ENCODE results near the genes MC5R and ABHD3.

DNA sequence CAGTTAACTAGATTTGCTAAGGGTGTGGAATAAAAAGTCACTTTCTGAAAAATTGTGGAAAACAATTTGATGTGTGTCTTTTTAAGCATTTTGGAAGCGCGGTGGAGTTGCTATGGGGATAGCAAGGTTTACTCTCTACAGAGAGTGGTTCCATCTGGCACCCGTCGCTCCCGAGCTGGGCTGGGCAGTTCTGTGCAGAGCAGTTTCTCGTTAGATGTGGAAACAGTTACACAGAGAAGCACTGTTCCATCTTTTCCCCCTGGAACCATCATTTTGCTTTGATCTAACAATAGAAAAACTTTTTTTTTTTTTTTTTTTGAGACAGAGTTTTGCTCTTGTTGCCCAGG lies 17.4 kb downstream of the LDLRAD4 start:
- RRBS = no CpG with 5 or more reads among the region's 6 CpGs

DNA sequence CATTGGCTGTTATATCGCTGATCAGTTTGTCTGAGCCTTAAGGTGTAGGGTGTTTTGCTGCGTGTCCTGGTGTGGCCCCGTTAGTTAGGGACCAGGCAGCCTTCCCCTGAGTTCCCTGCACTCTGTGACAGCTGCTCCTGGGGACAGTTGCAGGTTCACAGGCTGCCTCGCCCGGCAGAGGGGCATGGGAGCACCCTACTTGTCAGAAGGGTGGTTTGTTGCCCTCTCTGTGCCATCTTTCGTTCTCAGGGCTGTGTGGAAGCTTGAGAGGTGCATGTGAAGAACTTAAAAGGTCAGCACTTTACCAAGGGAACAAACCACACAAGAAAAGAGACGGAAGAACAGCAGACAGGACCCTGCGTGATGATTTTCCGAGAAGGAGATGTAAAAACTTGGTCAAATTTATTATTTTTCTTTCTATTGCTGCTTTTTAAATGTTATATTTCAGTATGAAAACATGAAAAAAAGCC lies 159.6 kb downstream of the LDLRAD4 start:
- RRBS = no CpG with 5 or more reads among the region's 9 CpGs

DNA sequence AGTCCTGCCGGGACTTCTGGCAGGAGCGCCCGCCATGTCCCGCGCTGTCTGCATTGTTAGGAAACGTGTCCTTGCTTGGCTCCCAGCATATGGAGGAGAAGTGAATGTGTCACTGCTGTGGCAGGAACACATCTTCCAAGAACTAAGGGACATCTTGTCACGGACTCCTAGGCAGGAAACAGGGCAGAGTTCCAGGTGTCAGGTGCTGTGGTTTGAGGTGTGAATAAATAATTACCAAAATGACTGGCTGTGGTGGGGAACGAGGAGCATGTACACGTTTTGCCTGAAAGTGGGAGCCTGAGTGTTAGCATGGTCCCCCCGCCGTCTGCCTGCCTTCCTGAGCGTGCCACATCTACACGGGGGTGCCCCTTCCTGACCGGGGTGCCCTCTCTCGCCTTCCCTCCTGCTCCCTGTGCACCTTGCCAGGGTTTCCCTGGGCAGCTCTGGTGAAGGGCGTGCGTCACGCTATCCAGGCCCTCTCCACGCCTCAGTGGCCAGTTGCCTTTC lies 237.5 kb downstream of the LDLRAD4 start:
- RRBS = no CpG with 5 or more reads among the region's 19 CpGs

DNA sequence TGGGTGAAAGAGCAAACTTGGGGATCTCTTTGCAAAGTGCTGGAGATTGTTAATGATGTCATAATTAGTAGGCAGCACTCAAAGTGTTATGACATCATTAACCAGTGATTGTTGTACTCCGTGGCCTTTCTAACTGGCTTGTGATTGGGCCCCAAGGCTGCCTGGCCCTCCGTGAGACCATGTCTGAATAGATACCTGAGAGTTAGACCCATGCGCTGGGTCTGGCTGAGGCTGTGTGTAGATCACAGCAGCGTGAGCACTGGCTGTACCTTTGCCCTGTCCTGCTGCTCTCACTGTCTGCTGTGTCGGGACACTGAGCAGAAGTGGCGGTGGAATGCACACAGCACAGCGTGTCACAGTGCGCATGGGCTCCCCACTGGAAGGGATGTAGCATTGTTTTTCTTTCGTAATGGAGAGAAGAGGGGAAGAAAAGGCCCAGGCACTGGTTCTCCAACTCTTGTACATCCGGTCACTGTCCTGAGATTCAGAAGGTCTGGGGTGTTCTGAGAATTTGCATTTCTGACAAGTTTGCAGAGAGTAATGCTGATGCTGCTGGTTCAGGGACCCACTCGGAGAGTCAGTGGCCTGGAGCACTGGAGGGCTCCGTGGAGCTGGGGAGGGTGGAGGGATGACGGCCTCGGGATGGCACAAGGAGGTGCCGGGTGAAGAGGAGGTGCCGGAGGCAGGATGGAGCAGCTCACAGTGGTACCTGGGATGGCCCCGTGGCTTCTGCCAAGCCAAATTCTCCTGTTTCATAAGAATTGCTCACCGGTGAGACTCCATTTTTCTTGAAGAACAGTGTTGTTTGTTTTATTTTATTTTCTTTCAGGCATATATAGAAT lies 252.7 kb downstream of the LDLRAD4 start:
- RRBS = 8% methylated on average over 5 of the region's 18 CpGs

DNA sequence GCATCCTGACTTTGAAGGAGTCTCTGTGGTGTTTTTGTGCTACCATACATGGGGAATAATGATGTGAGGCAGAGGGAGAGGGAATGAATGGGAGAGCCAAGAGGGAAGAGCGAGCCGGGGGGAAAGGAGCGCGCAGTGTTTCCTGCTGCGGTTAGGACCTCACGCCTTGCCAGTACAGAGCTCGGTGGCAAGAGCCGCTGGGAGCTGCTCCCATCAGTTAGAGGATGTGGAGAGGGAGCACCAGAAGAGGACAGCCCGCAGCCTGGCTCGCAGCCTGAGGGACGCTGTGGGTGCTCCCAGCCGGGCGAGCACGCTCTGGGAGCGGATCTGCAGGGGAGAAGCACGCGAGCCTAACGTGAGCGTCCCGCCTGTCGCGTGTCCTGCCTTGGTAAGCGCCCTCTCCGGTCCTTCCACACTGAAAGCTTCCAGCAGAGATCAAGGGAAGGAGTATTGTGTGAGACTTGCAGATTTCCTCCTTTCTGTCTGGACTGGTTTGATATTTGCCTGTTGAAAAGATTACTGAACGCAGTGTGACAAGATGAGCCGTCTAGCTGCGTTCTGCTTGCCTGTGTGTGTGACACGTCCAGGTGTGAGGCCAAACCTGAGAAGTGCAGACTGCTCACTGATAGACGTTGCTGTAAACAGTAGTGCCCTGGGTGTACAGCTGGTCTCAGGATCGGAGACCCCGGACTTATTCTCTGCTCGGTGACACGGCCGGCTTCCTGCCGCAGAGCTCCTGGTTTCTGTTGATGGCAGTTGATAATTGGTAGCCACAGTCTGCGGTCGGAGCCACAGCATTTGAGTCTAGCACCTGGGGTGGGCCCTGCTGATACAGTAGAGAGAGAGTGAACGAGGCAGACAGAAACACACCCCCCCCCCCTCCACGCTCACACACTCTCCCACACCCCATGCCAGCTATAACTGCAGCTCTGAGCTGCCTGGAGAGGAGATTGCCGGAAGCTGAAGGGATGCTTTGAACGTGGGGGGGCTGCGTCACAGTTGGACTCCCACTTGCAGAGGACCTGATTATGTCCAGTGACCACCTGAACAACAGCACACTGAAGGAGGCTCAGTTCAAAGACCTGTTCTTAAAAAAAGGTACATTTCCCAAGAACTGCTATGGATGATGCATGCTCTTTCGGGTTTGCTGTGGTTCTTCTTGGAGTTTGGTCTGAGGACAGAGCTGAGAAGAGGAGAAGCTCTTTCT lies 114.3 kb downstream of the FAM210A start:
- RRBS = 7% methylated on average over 8 of the region's 43 CpGs

DNA sequence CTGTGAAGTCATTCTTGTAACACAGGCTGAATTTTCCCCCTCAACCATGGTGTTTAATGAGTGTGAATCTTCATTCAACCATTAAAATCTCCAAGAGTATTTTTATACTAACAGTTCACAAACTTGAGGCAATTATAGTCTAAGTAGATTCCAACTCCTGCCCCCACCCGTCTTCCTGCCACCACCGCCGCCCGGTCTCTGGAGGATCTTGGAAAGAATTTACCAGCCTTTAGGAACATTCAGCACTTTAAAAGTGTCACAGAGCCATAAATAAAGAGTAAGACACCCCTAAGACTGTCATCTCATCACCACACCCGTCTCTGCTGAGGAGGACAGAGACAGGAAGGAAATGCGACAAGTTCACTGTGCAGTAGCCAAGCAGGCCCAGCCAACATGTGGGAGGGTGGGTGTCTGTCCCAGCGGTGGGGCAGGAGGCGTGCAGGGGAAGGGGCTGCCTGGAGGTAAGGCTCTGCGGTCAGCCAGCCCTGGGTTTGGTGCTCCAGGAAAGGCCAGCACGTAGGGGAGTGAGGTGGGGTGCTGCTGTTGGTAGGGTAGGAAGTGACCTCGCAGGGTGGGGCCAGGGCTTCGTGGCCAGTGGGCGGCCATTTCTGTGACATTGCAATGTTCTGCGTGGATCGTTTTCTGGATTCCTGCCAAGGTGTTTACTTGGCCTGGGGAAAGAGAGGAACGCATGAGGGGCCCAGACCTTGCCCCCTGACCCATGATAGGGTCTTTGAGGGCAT lies 111.6 kb downstream of the FAM210A start:
- RRBS = no CpG with 5 or more reads among the region's 16 CpGs

GRCh38 chr18:13647617-13648077 lies 78.7 kb downstream of the FAM210A start:
- RRBS = no CpG with 5 or more reads among the region's 4 CpGs

DNA sequence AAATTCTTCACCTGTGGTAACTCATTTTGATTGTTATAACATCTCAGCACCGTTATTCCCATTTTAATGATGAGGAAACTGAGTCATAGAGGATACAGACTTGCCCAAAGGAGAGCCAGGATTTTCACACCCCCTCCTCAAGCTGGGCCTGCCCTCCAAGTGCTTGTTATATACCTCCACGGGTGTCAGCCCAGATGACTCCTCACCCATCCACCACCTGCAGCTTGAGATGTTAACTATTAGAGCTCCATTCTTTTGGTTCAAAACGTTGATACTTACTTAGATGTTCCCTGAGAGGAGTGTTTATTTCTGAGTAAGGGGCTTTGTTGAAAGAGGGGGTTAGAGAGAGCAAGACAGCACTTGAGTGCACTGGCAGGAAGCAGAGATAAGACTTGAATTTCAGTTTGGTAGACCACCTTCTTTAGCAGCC lies 37.1 kb downstream of the RNMT start:
- RRBS = no CpG with 5 or more reads among the region's 3 CpGs

DNA sequence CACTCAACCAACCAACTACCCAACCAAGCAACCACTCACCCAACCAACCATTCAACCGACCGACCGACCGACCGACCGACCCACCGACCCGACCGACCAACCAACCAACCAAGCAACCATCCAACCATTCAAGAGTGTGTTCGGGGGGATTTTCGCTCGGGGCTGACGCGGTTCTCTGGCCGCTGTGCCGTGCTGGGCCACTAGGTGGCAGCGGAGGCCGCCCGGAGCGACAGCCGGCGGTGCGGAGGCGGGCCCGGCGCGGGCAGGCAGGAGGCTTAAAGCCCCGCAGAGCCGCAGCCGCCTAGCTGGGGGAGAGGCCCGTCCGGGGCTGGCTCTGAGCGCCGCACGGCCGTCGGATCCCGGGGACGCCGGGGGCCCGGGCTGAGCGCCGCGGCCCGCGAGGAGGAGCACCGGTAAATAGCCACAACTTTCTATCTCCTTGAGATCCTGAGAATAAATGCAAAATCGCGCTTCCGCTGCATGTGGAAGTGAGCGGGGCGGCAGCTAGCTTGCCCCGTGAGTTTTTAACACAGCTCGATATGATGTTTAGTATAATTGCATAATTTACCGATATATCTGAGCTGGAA lies at the start of gene MC5R:
Gene MC5R, plus strand, starts transcription at position 288 of the 587 bp plus-strand sequence.
- RRBS = 2% methylated on average over 14 of the region's 55 CpGs

GRCh38 chr18:14688391-14688866 lies 59.5 kb upstream of the ANKRD30B start:
- RRBS = no CpG with 5 or more reads among the region's 1 CpG

GRCh38 chr18:14999345-14999985 lies 251.5 kb downstream of the ANKRD30B start:
- RRBS = 48% methylated on average over 7 of the region's 80 CpGs

- RRBS = no CpG with 5 or more reads among the region's 4 CpGs
Observed at GRCh38 chr18:20970291-20970759, 141.3 kb downstream of the ROCK1 start.

- RRBS = no CpG with 5 or more reads among the region's 6 CpGs
Observed at GRCh38 chr18:20982475-20982871, 129.1 kb downstream of the ROCK1 start.

GRCh38 chr18:21108409-21109549 lies 2.8 kb downstream of the ROCK1 start:
- RRBS = no CpG with 5 or more reads among the region's 6 CpGs

GRCh38 chr18:21111900-21112178 lies 226 bp upstream of the ROCK1 start:
- RRBS = 3% methylated on average over 6 of the region's 19 CpGs

DNA sequence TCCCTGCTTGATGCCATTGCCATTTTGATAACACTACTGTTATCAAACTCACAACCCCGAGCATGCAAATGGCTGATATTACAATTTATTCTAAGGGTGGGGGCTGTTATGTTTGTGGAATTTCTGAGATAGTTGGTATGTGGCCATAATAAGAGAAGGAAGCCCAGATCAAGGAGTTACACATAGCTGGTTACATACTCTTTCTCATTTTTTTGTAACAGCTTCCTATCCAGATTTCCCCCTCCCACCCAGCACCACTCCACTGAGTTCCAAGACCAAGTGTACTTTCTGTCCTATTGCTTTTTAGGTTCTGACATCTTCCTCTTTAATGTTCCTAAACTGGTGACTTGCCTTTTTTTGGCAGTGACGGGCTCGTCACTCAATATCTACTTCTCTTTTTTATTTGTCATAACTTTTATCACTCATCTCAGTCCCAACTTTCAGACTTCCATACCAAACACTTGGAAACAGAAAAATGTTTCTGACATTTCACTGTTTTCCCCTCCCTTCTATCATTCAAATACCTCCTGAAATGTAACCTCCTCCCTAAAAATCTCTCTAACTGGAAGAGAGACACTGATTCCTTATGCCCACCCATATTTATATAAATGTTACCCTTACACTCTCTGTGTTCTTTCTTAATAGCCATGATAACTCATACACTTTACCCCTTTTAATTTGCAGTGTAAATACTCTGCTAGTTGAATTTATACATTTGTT lies 6.3 kb upstream of the ROCK1 start:
- RRBS = no CpG with 5 or more reads among the region's 3 CpGs

DNA sequence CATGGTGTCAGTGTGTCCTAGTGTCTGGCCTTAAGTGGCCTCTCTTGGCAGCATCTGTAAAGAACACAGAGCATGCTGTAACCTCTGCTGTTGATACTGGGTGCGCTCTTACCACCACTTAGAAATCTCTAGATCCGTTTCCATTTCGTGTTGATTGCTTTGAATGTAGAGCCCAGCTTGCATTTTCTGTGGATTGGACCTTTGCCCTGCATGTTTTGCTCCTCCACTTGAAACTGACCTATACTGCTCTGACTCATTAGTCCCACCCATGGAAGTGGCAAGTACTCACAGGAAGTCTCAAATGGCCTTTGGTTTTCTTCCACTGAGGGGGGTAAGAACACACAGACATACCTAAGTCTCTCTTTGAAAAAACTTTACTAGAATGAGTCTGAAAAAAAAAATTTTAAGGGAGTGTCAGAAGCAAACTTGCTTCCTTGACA lies 88.3 kb downstream of the GREB1L start:
- RRBS = no CpG with 5 or more reads among the region's 3 CpGs

- RRBS = 1% methylated on average over 38 of the region's 91 CpGs
Observed at GRCh38 chr18:21704101-21704865, at the start of gene ABHD3. ABHD3 (minus strand) TSS chr18:21704774.

- RRBS = 6% methylated on average over 6 of the region's 13 CpGs
Observed at GRCh38 chr18:21741884-21742247, 1.3 kb downstream of the MIB1 start.

DNA sequence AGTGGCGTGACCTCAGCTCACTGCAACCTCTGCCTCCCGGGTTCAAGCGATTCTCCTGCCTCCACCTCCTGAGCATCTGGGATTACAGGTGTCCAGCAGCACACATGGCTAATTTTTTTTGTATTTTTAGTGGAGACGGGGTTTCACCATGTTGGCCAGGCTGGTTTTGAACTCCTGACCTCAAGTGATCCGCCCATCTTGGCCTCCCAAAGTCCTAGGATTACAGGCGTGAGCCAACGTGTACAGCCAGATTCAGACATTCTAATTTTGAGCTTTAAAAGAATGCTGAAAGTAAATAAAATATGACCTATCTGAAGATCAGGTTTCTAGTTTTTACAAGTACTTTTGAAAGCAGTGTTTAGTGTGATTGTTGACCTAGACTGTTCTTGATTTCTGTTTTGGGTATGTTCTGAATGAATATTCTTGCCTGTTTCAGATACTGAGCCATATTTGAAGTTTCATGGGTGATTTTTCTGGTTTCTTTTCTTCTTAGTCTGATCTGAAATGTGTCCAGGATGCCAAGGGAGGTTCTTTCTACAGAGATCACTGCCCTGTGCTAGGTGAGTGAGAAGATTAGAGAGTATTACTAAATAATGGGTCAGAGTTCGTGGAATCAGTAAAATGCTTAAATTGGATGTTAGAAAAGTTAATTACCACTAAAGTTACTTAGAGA lies 37.2 kb downstream of the MIB1 start:
- RRBS = no CpG with 5 or more reads among the region's 8 CpGs